Left cardiac atrium (tissue), 1 donor: ENCODE data around the genes CDH4 and LSM14B.

DNA sequence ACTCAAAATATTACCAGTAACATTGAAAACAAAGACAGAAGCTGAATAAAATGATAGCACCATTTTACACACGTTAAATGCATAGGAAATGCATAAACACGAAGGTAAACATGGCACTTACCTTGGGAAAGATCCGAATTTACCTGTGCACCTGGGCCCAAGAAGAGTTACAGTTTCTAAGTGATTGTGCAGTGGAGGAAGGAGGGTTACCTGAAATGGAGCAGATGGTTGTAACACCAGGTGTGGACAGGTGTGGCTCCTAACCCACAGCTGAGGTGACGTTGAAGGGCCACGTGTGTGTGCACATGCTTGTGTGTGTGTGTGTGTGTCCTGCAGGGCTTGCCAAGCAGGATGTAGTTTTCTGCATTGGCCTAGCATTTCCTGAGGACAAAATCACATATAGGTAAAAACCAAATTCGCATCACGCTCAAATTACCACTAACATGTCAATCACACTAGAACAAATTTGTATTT is 163.1 kb upstream of the C20orf85 start:
- PRO-cap, result no peak

DNA sequence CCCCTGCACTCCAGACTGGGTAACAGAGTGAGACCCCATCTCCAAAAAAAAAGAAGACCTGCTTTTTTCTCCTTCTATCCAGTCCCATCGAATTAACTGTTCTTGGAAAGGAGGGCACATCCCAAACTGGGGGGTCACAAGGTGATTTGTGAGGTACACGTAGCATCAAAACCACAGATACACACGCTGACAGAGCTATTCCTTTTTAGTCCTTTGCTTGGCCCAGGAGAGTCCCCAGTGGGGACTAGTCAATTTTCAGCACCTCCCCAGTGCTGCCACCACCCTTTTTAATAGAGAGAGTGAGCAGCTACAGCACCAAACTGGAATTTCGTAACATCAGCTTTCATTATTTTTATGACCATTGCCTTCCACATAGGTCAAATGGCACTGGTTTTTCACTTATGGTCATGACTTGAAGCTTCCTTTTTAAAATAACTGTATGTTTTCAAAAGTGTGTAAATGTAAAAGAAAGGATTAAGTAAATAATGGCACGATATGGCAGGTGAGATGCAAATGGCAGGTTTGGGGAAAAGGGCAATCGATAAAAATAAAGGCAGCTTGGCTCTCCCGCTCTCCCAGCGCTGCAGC is 17.7 kb upstream of the C20orf85 start:
- PRO-cap, result no peak

GRCh38 chr20:58135528-58135885 is 15.2 kb upstream of the C20orf85 start:
- PRO-cap, result no peak

DNA sequence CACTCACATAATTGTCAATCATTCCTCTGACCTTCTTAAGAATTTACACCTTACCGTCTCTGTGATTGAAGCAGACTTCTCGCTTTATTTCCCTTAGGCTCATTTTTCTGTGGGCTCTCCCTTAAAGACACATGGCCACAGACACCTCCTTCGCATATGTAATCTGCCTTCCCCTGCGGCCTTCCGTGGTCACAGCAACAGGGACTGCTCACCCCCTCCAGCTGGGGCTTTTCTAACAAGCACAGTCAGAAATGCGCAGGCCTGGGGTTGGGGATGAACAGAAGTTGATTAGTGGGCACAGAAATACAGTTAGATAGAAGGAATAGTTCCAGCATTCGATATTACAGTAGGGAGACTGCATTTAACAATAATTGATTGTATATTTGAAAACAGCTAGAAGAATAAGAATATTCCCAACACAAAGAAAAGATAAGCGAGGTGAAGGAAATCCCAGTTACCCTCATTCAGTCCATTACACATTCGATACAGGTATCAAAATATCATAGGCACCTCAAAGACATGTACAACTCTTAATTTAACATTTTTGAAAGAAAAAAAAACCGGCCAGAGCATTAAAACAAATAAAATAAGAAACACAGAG is 22.9 kb upstream of the VAPB start:
- PRO-cap, result no peak

DNA sequence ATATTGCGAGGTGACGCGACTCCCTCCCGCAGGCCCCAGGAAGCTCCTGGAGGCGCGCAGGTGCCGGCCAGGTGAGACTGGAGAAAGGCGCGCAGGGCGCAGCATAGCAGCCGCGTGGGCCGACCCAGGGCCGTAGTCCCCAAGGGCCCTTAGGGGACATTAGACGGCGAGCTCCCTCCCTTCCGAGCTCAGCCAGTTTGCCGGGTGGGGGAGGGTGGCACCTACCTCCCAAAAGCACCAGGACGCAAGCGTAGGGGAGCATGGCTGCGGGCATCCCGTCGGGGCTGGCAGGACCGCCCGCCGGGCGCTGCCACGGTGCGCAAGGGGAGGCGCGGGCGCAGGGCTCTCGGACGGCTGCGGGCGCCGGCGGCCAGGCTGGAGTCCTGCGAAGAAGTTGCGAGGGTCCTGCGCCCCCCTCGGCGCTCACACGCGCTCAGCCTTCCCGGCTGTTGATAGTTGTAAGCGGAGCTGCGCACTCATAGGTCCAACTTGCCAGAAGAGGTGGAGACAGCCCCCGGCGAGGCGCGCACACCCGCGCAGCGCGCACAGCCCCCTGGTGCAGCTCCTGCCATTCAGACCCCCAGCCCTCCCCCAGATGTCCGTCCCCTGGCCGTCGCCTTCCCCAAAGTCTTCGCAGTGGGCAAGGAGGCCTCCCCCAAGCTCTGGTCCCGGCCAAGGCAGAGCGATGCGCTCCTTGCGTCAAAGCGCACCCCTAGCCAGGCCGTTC is 602 bp downstream of the APCDD1L start:
- PRO-cap, result no peak

- PRO-cap, result no peak
Measured at GRCh38 chr20:58660899-58661822, 10.1 kb downstream of the STX16 start.

GRCh38 chr20:58693012-58693812 is 612 bp downstream of the NPEPL1 start:
- PRO-cap, result bidirectional peak, plus-strand start at chr20:58693205, minus-strand start at chr20:58693112

- PRO-cap, result no peak
Measured at GRCh38 chr20:58896126-58896893, 5.1 kb downstream of the GNAS start.

DNA sequence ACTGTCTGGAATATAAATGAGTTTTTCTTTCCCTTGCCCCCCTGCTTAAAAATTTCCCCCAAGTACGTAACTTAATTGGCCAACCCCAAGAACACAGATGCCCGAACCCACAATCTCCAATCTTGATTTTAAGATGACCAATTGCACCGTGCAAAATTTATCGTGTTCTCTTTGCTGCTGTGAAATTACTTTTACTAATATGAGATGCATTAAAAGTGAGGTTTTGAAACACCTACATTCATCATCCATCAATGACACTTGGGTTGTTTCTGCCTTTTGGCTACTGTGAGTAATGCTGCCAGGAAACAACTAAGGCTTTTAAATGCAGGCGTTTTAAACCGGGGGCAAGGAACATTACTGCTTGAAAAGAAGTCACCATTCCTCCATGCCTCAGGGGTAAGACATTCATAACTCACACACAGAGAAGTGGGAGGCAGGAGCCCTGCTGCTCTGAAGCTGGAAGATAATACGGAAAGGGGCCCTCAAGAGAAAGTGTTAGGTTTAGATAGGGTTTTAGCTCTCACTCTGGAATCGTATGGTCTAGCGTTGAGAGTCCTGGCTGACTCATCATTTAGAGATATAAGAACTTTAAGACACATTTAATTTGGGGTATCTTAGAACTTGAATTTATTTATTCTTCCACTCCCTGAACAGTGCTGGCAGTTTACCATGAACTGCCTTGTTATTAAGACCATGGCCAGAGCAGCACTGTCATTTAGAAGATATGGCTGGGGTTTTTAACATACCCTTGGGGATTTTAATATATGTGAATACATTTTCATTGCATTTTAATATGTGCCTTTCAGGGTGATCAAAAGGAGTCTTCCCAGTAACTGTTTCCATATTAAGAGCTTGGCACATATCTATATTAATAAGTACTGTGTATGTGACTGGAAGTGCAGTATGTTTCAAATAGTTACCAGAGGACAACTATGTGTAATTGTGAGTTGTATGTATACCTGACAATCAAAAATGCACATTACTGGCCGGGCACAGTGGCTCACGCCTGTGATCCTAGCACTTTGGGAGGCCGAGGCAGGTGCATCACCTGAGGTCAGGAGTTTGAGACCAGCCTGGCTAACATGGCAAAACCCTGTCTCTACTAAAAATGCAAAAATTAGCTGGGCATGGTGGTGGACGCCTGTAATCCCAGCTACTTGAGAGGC is 1.9 kb downstream of the TUBB1 start:
- PRO-cap, result no peak

DNA sequence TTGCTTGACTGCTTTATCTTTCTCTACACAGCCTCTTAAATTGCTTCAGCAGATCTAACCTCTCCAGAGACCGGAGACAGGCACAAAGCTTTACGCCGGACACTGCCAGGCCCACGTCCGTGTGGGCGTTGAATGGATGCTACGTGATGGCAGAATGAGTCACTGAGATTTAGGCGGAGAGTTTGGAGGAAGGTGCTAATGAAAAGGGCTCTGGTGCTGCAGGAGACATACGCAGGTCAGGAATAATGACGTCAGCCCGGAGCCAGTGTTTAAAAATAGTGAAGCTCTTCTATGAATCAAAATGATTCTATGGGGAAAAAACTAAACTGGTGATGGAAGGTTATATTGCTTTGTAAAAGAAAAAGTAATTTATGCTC is 21.2 kb upstream of the PRELID3B start:
- PRO-cap, result no peak

- PRO-cap, result no peak
Measured at GRCh38 chr20:59165483-59165972, 1.9 kb downstream of the ZNF831 start.

- PRO-cap, result no peak
Measured at GRCh38 chr20:59939616-59940095, 449 bp downstream of the PPP1R3D start.

DNA sequence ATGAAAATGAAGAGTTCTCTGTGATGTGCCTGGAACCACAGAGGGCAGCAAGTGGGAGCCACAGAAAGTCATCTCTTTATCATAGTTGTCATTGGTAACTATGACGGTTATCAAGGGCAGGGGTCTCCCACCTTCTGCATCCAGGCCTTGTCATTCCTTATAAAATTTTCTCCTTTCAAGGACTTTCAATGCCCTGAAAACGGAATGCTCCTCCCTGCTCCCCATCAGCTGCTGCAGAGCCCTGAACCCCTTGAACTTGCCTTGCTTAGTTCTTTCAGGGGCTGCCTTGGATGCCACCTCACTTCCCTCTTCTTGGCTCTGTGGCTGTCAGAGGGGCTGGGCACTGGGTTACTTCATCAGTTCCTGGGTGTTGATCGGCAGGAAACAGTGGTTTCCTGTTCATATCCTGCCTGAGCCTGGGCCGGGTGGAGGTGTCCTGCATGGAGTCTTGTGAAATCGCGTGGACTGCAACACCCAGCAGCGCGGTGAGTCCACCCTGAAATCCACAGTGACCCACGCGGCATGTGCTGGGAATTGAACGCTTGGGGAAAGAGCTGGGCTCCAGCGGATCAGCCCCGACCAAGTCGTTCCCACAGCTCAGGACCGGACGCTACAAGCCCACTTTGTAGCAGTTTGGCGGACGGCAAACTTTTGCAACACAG is 97.4 kb downstream of the CDH26 start:
- PRO-cap, result no peak

DNA sequence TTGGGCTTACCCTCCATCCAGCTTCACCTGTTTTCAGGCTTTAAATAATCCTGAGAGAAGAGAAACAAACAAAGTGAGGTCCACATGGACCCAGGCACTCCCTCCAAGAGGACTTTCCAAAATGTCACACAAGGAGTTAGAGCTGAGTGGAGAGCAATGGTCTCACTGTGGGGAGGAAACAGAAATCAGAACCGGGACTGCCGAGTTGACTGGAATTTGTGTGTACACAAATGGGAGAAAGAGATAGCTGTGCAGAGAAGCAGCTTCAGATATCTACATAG is 158.0 kb upstream of the CDH4 start:
- PRO-cap, result no peak

- PRO-cap, result no peak
Measured at GRCh38 chr20:61251923-61252623, at the start of gene CDH4. TSS of gene CDH4 (plus strand) at chr20:61252261.

DNA sequence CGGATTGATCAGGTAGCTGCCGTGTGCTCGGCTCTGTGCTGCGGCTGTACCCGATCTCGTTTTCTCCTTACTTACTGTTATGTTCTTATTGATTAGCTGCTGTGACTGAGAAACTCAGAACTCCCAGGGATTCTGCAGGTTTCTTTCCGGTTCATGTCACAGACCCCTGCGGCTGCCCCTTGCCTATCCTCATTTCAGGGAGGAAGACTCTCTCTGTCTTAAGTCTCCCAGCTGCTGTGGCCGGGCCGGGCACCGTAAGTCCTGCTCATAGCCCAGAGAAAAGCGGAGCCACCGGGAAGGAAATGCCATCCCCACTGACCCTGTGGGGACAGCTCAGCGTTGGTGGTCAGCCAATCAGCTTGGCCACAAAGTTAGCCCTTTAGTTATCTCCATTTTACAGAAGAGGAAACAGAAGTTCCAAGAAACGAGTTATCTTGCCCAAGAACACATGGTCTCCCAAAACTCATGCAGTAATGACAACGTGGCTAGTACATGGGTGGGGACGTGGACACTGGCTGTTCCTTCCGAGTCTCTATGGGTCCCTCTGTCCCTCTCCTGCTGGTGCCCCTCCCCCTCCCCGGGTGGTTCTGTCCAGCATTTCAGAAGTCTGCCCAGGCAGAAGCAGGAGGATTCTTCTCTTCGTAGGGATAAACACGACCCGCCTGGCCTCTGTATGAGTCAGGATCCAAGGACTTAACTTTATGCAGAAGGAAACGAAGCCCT is 273.7 kb downstream of the CDH4 start:
- PRO-cap, result no peak

DNA sequence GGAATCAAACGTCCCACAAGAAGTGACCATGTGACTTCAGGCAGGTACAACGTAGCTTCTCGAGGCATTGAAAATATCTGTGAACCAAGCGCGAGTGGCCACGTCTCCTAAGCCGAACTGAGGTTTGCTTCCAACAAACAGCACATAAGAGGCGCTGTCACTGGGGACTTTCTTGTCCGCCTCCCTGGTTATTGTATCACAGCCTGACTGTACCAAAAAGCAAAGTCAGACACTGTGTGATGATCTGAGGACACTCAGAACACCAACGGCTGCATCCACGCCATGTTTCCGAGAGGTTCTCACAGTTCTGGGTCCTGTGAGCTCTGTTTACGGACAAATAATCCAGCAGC is 47.7 kb downstream of the TAF4 start:
- PRO-cap, result no peak

- PRO-cap, result no peak
Measured at GRCh38 chr20:62025918-62026581, 39.6 kb downstream of the TAF4 start.

DNA sequence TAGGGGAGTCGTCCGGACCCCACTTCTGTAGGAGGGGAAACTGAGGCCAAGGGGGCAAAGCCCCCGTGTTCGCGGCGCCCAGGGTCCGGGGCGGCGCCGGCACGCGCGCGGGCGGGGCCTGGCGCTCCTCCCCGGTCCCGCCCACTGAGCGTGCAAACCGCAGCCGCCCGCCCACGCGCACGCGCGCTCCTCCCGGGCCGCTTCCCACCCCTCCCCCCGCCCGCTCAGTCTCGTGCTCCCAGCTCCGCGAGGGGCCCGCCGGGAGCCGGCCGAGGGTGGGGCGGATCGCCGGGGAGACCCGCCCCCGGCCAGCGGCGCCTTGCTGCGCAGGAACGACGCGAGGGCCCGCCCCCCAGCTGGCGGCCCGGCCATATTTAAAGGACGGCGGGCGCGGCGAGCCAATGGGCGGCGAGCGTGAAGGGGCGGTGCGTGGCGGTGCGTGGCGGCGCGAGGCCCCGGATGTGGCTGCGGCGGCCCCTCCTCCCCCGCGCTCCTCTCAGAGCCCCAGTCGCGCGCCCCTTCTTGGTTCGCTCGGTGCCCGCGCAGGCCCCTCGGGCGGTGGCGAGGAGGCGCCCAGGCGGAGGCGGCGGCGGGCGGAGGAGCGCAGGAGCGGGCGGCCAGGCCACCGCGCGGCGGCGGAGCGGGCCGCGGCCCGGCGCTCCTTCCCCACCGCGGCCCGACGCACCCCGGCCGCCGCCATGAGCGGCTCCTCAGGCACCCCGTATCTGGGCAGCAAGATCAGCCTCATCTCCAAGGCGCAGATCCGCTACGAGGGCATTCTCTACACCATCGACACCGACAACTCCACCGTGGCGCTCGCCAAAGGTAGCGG is at the start of gene LSM14B:
TSS of gene LSM14B (plus strand) at position 507 of the 832 bp plus-strand sequence.
- PRO-cap, result bidirectional peak, plus-strand start at position 481 of the sequence, minus-strand start at position 87 of the sequence

DNA sequence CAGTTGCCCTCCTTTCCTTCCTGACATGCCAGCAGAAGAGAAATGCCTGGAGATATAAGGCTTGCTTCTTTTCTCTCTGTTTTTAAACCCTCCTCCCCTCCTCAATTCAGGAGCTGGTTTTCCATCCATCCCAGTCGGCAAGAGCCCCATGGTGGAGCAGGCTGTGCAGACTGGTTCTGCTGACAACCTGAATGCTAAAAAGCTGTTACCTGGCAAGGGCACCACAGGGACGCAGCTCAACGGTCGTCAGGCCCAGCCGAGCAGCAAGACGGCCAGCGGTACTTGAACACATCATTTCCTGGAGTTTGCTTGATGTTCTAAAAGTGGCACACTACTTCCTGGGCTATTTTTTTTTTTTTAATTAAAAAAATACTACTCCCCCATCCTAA is 7.4 kb downstream of the LSM14B start:
- PRO-cap, result no peak